ENCODE data around the genes ENTR1, NOTCH1, RABL6, PHPT1 and MAMDC4.

DNA sequence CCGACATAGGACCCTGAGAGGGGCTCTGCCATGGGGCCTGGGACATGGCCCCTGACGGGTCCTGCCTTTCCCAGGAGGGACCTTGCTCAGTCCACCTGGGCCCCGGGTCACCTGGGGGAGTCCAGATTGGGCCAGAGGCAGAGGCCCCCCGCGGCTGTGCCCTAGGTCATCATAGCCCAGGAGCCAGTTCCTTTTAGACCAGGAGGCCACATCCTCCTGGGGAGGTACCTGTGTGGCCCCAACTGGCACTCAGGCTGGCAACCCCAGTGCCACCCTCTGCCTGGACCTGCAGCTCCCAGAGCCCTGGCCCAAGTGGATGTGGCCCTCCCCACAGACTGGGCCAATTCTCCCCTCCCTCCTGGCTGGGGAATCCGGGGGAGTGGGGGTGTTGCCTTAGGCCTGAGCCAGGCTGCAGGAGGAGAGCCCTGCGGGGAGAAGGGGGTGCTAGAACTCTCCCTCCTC is 9.9 kb downstream of the DNLZ start:
- PRO-cap: no peak

GRCh38 chr9:136372238-136373536 is 782 bp downstream of the CARD9 start:
- PRO-cap: bidirectional peak, plus-strand start at chr9:136372755, minus-strand start at chr9:136372565

DNA sequence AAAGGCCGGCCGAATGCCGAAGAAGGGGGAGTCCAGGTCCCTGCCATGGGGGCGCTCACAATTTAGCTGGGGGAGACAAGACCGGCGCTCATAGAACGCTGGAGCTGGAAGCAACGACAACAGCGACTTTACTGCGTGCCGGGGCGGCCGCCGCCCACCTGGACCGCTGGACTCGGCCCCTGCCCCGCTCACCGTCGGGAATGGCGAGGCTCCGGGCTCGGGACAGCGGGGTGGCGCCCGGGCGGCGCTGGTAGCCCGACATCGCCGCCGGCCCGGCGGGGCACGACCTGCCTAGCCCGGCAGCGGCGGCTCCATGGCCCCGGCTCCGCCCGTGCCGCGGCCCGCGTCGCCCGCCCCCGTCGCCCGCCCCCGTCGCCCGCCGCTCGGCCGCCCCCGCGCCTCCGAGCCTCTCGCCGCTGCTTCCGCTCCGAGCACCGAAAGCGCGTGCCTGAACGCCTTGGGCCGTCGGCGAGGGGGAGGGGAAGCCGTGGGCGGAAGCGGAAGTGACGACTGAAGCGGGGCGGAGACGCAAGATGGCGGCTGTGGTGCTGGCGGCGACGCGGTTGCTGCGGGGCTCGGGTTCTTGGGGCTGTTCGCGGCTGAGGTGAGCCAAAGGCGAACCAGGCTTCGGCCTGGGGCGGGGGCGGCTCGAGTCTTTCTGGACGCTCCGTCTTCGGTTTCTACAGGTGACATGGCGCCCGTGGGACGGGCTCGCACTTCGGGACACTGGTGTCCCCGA is at the start of gene ENTR1:
Gene ENTR1 (minus strand): TSS at position 479 of the 739 bp plus-strand sequence.
- PRO-cap: bidirectional peak, plus-strand start at position 523 of the sequence, minus-strand start at position 450 of the sequence

GRCh38 chr9:136482259-136482854 is 483 bp downstream of the SEC16A start:
- PRO-cap: bidirectional peak, plus-strand start at chr9:136482573, minus-strand start at chr9:136482436

GRCh38 chr9:136485543-136486112 is 2.8 kb upstream of the SEC16A start:
- PRO-cap: no peak

DNA sequence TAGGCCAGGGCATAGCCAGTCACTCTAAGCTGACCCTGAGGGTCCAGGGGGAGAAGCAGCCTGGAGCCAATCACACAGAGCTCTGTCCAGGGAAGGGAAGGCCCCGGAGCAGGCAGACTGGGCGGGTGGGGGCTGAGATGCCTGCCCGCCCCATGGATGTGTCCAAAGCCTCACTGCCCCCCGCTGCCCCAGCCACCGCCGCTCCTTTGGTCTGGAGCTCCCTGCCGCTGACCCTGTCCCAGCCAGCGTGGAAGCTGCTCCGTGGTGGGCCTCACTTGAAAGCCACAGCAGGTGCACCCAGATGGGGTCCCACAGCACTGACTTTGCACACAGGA is 9.5 kb downstream of the NOTCH1 start:
- PRO-cap: no peak

DNA sequence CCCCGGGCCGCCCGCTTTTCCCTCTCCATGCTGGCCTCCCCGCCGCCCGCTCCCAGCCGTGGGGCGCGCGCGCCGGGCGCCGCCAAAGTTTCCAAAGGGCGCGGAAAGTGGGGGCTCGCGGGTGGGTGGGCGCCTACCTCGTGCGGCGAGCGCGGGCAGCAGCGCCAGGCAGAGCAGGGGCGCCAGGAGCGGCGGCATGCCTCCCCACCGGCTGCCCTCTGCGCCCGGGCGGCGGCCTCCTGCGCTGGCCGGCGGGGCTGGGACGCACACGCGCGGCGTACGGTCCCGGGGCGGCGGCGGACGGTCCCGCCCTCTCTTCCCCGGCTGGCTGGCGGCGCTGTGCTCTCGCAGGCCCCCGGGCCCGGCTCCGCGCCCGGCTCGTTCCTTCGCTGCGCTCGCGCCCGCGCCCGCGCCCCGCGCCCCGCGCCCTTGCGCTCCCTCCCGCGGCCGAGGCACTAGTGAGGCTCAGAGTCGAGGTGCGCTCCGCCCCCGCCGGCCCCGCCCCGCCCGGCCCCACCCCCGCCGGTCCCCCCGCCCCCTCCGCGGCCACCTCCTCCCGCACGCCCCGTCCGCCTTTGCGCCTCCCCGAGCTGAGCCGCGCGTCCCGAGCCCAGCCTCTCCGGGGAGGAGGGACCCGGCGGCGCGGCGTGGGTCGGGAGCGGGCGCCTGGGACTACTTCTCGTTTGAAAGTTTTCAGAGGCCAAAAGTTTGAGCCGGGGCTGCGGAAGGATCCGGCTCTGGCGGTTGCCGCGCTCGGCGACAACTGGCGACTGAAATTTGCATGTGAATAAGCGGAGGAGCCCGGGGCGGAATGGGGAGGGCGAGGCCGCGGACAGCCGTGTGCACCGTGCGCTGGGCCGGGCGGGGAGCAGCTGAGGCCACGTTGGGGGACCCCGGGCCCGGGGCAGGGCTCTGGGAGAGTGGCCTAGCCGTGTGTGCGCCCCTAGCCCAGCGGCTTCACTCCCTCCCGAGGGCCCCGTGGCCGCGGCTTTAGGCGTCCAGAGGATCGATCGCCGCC is at the start of gene NOTCH1:
Gene NOTCH1 (minus strand): TSS at position 460 of the 1,018 bp plus-strand sequence.
- PRO-cap: bidirectional peak, plus-strand start at position 703 of the sequence, minus-strand start at position 457 of the sequence; bidirectional peak, plus-strand start at position 813 of the sequence, minus-strand start at position 765 of the sequence

GRCh38 chr9:136546635-136547842 is 1.2 kb upstream of the NOTCH1 start:
- PRO-cap: bidirectional peak, plus-strand start at chr9:136546995, minus-strand start at chr9:136546809; bidirectional peak, plus-strand start at chr9:136547613, minus-strand start at chr9:136547364

DNA sequence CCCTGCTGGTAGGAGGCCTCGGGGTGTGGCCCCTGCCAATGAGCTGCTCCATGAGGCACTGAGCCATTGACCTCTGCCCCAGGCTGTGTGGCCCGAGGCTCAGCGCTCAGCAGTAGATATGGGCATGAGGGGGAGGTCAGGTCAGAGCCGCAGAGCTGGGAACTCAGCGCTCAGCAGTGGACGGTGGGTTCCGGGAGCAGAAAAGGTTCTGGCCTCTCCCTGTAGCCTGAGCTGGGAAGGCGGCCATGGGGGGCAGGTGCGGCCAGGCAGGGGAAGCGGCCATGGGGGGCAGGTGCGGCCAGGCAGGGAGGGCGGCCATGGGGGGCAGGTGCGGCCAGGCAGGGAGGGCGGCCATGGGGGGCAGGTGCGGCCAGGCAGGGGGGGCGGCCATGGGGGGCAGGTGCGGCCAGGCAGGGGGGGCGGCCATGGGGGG is 52.1 kb upstream of the EGFL7 start:
- PRO-cap: no peak

DNA sequence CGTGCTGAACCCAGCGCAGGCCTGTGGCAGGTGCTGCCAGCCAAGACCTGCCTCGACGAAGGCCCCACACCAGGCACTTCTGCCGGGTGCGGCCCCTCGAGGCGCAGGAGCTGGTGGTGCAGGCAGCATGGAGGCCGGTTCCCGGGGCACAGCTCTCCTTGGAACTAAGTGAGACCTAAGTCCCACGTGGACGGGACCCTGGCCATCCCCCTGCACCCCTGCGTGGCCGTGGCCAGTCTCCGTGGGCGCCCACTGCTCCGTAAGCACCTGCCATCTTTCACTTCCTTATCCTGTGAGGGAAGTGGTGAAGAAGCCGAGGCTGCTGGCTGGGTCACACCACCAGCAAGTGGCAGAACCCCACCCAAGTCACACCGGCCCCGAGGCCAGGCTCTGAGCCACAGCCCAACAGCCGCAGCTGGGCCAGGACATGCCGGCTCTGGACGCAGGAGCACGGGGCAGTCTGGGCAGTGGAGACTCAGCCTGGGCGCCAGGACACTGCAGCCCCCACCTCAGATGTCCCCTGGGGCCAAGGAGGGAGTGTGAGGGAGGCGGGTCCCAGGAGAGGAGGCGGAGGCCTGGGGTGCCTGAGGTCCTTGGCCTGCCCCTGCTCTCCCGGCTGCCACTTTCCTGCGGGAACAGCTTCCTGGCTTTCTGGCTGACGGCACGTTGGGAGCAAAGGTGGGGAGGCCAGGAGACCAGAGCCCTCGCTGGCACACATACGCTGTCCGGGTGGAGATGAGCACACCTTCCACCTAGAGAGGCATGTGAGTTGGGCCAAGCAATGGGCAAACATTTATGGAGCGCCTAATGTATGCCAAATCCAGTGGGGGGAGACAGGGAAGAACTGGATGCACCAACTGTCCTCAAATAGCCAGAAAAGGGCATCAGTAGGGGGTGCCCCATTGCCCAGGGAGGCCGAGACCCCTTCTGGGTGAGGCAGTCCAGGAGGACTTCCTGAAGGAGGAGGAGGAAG is 44.0 kb upstream of the EGFL7 start:
- PRO-cap: no peak

GRCh38 chr9:136643801-136644803 is 18.6 kb upstream of the EGFL7 start:
- PRO-cap: bidirectional peak, plus-strand start at chr9:136644257, minus-strand start at chr9:136643937; bidirectional peak, plus-strand start at chr9:136644619, minus-strand start at chr9:136644491

DNA sequence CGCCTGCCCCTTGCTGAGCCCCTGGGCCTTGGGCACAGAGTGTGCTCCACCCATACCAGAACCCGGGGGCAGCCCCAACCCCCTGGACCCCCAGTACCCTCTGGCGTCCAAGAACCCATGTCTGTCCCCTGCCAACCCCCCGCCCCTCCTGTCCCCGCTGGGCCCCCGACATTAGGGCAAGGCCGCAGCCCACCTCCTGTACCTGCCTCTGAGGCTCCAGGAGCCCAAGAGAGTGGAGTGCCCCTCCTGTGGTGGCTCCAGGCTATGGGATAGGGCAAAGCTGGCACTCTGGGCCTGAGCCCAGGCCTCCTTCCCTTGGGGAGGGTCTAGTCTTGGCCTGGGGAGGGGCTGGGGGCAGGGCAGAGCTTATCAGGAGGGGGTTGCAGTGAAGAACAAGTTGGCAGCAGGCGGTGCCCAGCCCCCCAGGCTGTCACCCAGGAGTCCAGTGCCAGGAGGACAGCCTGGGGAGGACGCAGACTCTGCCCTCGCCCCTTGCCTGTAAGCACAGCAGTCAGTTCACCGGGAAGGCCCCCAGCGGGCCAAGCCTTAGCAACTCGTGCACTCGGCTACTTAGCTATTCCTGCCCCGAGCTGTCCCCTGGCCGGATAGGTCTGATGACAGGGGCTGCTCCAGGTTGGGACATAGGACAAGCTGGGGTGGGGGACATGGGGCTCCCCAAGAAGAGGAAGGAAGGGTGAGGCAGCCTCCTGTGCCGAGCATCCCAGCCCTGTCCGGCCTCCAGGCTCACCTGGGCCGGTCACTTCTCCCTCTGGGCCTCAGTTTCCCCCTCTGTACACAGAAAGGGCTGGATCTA is 2.4 kb upstream of the EGFL7 start:
- PRO-cap: bidirectional peak, plus-strand start at position 577 of the sequence, minus-strand start at position 264 of the sequence; unidirectional peak, minus-strand start at position 613 of the sequence

GRCh38 chr9:136676861-136677615 is 10.2 kb downstream of the AGPAT2 start:
- PRO-cap: bidirectional peak, plus-strand start at chr9:136677163, minus-strand start at chr9:136676959; unidirectional peak, plus-strand start at chr9:136677550

DNA sequence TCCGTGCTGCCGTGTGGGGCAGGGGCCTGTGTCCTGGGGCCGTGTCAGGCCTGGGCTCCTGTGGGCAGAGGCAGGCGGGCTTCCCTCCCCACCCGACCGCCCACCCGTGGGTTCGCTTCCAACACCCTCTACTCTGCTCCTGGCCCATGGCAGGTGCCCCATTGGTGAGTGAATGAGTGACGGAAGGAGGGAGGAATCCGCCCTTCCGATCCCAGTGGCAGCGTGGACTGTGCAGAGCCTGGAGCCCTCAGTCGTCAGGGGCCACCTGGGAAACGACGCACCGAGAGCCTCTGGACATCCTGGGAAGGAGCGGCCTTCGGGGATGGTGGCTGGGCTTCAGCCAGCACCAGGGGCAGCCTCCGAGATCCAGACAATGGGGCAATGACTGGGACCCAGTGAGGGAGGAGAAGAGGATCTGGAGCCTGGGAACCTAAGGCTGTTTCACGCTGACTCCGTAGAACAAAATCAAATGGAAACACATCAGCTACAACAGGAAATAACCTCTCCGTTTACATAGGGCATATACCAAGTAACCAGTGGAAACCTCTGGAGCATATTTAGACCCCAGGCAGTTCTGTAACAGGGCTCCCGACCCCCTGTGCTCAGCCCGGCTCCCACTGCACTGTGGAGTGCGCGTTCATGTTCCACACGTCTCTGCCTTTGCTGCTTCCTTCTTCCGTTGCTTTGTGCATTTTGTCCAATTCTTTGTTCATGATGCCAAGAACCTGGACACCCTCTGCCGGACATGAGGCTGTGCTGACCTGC is 5.6 kb upstream of the AGPAT2 start:
- PRO-cap: no peak

- PRO-cap: no peak
These were observed 908 bp downstream of the LCN10 start for GRCh38 chr9:136741727-136742337.

DNA sequence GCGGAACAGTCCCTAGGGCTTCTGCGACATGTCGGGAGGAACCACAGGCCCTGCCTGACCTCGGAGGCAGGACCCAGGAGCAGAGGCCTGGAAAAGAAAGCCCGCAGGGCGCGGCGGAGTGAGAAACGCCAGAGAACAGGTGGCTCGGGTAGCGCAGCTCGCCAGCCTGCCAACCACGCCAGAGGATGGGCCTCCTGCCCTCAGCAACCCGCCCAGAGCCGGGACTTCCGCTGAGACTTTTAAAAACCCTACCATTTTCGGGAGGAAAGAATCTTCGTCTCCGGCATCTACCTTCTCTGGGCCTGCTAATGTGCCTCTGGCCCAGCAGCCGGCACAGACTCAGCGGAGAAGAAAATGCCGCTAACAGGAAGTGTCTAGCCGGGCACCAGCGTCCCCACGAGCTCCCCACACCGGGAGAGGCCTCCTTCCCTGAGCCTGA is 605 bp downstream of the LCN8 start:
- PRO-cap: no peak

DNA sequence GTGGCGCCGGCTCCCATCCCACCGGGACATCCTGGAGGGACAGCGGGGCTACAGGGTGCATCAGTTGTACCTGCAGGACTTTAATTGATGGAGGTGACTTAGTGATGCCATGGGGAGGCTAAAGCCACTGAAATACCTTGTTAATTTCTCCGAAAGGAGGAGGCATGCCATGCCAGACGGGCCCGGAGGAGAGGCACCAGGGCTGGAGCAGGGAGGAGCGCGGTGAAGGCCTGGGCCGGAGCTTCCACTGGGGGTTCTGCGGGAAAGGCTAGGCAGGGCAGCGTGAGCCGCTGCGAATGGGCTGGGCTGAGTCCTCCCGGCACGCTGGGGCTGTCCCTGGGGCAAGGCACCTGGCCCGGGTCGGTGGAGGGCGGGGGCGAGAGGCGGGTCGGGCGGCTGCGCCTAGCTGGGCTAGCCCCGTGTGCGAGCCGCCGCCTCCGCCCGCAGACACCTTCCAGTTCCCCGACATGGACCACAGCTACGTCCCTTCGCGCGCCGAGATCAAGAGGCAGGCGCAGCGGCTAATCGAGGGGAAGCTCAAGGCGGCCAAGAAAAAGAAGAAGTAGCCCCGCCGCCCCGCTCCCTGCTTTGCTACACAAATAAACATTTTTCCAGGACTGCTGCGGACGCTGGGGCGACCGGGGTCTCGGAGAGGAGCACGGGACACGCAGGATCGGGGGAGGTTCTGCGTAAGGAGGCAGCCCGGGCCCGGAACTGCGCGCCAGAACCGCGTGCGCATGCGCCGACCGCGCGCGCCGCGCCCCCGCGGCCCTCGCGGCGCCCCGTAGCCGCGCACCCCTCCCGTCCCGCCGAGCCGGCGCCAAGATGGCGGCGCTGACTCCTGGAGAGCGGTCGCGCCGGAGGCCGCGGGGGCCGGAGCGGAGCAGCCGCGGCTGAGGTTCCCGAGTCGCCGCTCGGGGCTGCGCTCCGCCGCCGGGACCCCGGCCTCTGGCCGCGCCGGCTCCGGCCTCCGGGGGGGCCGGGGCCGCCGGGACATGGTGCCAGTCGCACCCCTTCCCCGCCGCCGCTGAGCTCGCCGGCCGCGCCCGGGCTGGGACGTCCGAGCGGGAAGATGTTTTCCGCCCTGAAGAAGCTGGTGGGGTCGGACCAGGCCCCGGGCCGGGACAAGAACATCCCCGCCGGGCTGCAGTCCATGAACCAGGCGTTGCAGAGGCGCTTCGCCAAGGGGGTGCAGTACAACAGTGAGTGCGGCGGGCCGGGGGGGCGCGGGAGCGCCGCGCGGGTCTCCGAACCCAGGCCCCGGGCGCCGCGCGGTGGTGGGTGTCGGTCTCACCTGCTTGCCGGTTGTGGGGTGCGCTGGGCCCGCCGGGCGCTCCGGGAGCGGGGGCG is at the start of gene RABL6:
Gene RABL6 (plus strand): TSS at position 824 of the 1,350 bp plus-strand sequence.
- PRO-cap: bidirectional peak, plus-strand start at position 823 of the sequence, minus-strand start at position 687 of the sequence

- PRO-cap: bidirectional peak, plus-strand start at chr9:136849410, minus-strand start at chr9:136849161
These were observed at the start of gene PHPT1 for GRCh38 chr9:136849318-136849895. Gene PHPT1 (plus strand): TSS chr9:136849409.

DNA sequence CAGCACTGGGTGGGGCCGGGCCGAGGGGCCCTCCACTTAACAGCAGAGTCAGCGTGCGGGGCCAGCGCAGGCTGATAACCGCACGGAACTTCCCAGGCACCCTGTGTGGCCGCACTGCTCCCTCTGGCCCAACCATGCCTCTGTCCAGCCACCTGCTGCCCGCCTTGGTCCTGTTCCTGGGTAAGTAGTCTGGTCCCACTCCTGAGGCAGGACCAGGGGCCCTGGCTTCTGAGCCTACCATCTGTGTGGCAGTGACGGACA is at the start of gene MAMDC4:
Gene MAMDC4 (plus strand): TSS at position 64 of the 261 bp plus-strand sequence.
- PRO-cap: no peak

DNA sequence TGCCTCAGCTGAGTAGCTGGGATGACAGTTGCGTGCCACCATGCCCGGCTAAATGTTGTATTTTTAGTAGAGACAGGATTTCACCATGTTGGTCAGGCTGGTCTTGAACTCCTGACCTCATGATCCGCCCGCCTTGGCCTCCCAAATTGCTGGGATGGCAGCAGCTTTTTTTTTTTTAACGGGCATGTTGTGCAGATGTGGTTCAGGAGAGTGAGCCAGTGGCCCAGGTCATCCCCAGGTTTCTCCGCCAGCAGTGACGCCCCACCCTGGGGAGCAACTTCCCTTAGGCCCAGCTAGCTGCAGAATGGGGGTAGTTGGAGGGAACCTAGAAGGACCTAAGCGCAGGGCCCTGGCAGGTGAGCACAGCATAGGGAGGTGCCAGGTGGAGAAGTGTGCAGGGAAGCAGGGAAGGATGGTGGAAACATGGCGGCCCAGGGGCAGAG is 6.1 kb upstream of the TRAF2 start:
- PRO-cap: no peak

Data from left lung (tissue), 1 donor.